Spinal cord (tissue), 3 donors: Measurements from ENCODE around the genes ANKRD13C and FPGT.

DNA sequence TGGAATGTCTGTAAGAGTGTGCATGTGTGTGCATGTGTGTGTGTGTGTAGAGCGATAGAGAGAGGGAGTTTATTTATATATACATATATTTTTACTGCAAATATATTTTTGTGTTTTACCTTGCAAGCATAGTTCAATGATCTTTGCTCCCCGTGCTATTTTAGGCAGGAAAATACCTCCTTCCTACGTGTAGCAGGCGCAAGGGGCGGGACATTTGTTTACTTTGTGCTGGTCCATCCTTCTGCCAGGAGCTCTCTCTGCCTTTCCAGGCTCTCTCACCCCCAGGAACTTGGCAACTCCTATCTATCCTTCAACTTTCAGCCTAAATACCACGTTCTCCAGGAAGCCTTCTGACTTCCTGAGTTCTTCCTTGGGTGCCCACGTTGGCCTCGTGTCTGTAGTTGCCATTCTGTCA, 125.8 kb upstream of the SERBP1 start:
- PRO-cap: no peak
- RAMPAGE, long total RNA: no peak

GRCh38 chr1:67590132-67590712, 94.8 kb upstream of the GADD45A start:
- PRO-cap: no peak
- RAMPAGE, long total RNA: no peak

DNA sequence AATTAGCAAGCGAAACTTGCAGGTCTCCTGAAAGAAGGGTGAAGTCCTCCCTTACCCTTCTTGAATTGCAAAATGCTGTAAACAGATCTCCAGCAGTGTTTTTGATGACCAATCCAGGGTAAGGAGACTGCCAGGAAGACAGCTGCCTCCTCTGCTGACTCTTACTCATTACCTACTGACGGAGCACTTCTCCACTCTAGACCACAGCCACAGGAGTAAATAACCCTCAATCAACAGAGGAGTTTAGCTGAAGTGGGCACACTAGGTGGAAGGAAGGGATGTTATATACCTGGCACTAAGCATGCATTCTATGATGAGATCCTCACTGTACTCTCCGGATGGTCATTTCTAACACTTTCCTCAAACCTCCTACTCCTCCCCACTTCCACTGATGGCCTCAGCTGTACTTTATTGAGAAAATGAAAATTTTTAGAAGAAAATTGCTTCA, 32.1 kb upstream of the GADD45A start:
- PRO-cap: no peak
- RAMPAGE, long total RNA: no peak

DNA sequence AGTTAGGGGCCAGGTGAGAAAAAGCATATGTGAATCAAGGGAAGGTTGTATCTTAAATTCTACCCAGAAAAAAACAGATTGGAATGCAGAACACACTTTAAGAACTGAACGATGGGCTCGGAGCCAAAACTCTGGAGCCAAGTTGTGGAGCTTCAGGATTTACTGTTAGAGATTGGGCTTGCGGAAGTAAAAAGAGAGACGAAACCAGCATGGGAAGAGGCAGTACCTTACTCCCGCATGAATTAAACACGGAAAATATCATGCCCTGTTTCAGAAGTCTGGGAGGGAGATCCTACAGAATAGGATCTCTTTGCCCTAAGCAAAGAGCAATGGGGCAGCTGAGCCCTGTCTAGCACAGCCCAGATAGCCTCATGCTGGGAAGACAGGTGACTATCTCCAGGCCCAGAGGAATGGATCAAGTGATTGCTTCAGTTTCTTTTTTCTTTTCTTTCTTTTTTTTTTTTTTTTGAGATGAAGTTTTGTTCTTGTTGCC, 21.2 kb downstream of the GADD45A start:
- PRO-cap: no peak
- RAMPAGE, long total RNA: no peak

- PRO-cap: no peak
- RAMPAGE, long total RNA: no peak
These were observed 26.5 kb downstream of the GADD45A start for GRCh38 chr1:67711133-67712260.

GRCh38 chr1:67717865-67718326, 32.9 kb downstream of the GADD45A start:
- PRO-cap: no peak
- RAMPAGE, long total RNA: no peak

DNA sequence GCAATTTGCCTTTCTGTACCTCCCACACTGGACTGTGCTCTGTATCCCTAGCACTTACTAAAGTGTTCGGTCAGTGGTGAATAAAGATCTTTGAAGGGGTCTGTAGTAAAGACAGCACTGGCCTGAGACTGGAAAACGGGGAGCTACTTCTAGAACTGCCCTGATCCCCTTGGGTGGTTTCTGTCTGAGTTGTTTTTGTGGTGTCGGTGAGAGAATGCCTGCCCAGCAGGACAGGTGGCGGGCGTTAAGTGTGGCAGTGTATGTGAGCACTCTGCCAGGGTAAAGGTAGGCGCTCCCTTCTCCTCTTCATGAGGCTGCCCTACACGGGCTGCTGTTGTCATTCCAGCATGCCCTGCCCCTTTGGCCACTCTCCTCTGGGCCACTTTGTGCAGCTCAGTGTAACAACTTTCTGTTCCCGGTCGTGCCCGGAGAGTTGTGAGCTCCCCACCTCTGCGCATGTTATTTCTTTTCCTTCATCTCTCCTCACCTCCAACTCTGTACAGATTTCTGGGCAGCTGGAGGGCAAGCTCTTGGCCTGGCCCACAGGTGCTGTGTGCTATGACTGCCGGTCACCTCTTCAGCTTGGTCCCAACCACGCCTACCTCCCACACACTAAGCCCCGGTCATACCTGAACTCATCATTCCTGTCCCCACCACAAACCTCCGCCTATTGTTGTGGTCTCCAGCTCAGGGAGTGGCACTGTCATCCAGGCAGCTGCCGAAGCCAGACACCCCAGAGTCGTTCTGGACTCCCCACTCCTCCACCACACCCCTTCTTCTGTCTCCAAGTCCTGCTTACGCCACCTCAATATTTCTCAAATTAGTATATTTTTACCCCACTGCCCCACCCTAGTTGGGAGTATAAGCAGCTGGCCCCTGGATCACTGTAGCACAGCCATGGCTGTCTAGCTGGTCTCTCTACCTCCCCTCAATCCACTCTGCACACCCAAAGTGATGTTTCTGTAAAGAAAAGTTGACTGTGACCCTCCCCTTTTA, 69.0 kb downstream of the GADD45A start:
- PRO-cap: no peak
- RAMPAGE, long total RNA: no peak

GRCh38 chr1:68120059-68120839, 69.8 kb upstream of the DIRAS3 start:
- PRO-cap: no peak
- RAMPAGE, long total RNA: no peak

GRCh38 chr1:68159467-68160000, 72.8 kb downstream of the WLS start:
- PRO-cap: no peak
- RAMPAGE, long total RNA: no peak

GRCh38 chr1:68231666-68232139, 620 bp downstream of the WLS start:
- PRO-cap: no peak
- RAMPAGE, long total RNA: no peak

- PRO-cap: no peak
- RAMPAGE, long total RNA: no peak
These were observed 91.3 kb downstream of the RPE65 start for GRCh38 chr1:68358489-68358861.

DNA sequence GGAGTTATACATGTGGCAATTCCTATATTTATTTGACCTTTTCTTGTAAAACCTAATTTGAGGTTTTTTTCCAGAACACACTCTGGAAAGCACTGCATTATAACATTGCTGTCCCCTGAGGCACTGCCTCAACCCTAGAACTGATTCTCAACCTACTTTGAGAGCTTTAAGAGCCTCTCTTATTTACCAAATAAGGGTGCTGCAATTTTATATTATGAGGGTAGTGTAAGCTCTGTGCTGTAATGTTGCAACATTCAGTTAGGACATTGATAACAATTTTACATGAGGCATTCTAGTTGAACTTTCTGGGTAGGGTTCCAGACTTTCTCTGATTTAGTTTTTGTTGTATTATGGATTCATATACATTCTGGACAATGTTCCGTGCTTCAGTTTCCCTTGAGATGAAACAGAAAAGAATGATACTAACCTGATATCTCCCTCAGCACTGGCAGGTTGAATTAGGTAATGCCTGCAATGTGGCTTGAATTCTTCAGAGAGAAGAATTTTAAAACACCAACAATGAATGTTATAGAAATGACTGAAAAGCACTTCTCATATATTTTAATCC, 302.3 kb upstream of the DEPDC1 start:
- PRO-cap: no peak
- RAMPAGE, long total RNA: no peak

GRCh38 chr1:69120215-69120796, 447.4 kb upstream of the LRRC7 start:
- PRO-cap: no peak
- RAMPAGE, long total RNA: no peak

DNA sequence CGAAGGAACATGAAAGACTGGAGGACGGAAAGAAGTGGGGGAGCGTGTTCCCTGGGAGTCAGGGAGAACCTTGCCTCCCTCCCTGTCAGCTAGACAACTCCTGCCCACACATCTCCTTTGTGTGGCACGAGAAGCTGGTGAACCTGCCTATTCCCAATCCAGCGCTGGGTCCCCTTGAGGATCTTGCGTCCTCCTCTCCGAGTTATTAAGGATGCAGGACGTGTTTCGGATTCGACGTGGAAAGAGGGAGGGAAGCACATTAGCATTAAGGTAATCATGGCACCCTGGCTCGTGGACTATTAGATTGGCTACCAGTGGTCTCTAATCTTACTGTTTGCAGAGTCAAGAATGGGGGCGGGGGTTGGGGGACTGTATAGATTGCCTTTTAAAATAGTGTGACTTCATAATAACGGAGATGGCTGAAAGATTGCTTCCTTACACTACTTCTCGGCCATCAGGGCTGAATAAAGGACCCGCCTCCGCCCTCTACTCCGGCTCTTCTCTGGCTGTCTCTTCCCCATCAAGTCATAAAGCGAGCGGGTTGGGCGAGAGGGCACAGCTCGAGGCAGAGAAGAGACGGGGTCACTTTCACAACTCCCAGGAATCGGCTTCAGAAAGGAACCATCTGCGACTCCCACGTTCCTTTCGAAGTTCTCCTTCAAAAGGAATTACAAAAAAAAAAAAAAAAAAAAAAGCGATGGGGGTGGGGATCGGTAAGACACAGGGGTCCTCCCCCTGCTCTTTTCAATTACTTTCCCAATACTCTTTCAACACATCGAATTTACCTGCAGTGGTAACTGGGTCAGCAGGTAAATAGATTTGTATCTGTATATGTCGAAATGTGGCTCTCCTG, 1.7 kb downstream of the LRRC7 start:
- PRO-cap: no peak
- RAMPAGE, long total RNA: no peak

DNA sequence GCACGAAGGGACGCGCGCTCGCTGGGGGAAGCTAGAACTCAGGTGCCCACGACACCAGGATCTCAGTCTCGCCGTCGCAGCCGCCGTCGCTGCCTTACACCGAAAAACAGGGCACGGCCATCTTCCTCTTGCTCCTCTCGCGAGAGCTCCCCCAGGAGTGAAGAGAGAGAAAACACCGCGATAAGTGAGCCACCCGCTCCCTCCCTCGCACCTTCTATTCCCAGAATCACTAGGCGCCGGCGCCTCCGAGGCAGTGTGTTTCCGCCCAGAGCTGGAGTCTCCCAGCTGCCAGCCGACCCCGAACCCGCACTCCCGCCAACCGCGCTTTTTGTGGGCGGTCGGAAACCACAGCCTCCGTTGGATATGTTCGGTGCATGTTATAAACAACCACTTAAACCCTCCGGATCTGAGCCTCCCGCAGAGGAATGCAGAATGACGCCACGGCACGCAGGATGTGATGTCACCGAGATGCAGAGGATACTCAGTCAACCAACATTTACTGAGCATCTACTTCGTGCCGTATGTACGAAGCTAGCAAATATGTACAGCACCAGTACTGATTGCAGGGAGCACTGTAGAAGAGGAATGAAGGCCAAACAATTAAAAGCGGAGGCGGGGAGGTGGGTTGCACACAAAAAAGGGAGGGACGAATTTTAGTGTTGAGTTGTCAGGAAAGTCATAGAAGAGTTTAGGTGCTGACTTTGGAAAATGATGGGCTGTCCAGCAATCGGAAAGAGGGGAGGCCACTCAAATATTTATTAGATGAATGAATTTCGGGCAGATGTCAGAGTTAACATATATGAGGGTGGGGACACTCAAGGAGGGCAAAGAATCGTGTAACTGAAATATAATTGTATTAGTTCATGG, at the start of gene ANKRD13C:
Gene ANKRD13C, minus strand, starts transcription at position 134 of the 867 bp plus-strand sequence.
- PRO-cap: no peak
- RAMPAGE, long total RNA: start-site peak on the plus strand centred at position 240 of the sequence, 70 bp wide, 27 and 57 reads in 2 replicates

DNA sequence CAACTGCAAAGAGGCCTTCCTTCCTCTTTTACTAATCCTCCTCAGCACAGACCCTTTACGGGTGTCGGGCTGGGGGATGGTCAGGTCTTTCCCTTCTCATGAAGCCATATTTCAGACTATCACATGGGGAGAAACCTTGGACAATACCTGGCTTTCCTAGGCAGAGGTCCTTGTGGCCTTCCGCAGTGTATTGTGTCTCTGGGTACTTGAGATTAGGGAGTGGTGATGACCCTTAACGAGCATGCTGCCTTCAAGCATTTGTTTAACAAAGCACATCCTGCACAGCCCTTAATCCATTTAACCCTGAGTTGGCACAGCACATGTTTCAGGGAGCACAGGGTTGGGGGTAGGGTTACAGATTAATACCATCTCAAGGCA, 49.8 kb downstream of the CTH start:
- PRO-cap: no peak
- RAMPAGE, long total RNA: no peak

GRCh38 chr1:71015602-71016069, 32.0 kb downstream of the PTGER3 start:
- PRO-cap: no peak
- RAMPAGE, long total RNA: no peak

DNA sequence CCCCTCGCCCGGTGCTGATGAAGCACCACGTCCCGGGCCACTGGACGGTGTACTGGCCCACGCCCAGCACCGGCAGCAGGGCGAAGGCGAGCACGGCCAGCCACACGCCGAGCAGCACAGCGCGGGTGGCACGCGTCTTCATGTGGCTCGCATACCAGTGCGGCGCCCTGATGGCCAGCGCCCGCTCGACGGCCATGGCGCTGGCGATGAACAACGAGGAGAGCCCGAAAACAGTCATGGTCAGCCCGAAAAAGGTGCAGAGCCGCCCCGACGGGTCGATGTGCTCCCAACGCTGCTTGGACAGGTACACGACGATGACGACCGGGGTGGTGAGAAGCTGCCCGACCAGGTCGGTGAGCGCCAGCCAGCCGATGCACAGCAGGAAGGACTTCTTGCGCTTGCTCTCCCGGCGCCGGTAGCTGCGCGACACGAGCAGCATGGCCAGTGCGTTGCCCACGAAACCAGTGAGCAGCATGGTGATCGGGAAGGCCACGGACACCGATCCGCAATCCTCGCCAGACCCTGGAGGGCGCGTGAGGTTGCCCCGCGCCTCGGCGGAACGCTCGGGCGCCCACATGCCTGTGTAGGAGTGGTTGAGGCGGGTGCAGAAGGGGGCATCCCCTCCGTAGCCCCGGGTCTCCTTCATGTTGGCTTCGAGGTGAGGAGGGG, 550 bp downstream of the PTGER3 start:
- PRO-cap: no peak
- RAMPAGE, long total RNA: no peak

- PRO-cap: no peak
- RAMPAGE, long total RNA: no peak
These were observed 16.2 kb upstream of the PTGER3 start for GRCh38 chr1:71063613-71064380.

- PRO-cap: no peak
- RAMPAGE, long total RNA: no peak
These were observed at the start of gene FPGT for GRCh38 chr1:74197695-74198816. Gene FPGT (plus strand): TSS chr1:74198242.